Esophagus muscularis mucosa (tissue), 4 donors: ENCODE measurements around a stretch of chr11.

- PRO-cap: no peak
- RAMPAGE, long total RNA, 4 experiments: no peak in any of the 4 experiments
Observed at GRCh38 chr11:2658930-2659681, 214.3 kb downstream of the KCNQ1 start.

DNA sequence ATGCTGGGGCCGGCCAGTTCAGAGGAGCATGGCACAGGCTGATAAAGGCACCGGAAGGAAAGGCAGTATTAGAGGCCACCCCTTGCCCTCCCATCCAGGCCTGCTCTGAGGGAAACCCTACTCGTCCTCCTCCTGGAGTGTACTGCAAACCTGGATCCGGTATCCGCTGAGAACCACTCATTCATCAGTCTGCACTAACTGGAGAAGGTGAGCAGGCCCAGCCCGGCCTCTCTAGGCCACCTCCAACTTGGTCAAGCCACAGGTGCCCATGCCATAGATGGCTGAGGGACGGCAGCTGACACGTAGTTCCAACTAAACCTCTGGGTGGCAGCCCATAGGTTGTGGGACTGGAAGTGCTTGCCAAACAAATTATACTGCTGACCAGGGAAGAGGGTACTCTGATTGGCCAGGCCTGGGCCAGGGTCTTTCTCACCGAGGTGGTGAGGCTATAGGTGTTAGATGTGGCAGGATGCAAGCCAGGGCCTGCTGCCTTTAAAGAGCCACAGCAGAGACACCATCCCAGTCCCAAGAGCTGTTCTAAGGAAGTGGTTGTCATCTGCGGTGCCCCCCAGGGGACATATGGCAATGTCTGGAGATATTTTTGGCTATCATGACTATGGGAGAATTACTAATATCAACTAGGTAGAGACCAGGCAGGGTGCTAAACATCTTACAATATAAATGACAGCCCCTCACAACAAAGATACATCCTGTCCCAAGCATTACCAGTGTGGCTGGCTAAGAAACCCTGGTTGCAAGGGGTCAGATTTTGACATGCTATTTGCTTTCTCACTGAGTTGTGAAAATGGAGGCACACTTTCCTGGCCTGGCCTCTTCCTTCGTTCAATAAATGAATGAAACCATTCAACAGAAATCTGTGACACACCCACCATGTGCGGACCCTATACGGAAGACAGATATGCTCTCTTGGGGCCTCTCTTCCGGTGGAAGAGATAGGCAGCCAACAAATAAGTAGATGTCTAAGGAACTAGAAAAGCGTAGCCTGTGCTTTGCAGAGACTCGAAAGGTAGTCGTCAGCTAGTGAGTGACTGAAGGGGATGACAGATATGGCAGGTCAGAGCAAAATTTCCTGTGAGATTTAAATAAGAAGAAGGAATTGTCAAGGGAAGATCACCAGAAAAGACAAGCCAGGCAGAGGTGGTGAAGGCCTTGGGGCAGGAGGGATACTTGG is 191.4 kb downstream of the CDKN1C start:
- PRO-cap: no peak
- RAMPAGE, long total RNA, 4 experiments: no peak in any of the 4 experiments

DNA sequence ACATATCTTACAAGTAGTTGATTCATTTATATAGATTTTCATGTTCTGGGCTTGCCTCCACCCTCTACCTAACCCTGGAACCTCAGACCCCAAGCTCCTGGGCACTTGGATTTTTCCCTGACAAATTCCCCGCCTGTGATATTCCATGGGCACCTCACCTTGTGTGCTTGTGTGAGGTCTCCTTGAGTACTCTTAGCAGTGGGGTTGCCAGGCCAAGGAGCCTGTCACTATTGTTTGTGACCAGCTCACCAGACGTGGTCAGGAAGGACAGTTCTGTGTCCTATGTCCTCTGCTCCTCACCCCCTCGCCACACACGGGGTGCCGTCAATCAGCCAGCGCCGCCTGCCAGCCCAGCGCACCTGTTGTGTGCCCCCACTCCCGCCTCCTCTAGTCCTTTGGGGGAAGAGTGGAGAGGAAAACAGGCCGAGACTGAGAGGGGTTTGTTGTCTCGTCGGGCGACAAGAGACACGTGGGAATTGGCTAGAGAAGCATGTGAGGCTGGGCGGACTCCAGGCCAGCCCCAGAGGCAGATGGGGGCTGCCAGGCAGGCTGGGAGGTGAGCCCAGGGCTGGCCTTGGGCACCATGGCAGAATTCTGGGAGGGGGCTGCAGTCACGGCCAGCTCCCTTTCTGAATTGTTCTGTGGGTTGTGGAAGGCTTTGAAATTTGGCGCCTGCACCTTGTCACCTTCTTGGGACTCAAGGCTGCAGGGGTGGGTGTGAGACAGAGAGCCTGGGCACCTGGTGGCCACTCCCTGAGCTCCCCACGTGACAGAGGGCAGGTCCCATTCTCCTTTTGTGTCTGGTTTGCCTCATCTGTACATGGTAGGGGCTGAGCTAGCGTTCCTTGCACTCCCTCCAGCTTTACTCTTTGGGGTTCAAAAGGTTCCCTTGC is 182.8 kb downstream of the CDKN1C start:
- PRO-cap: no peak
- RAMPAGE, long total RNA, 4 experiments: no peak in any of the 4 experiments

GRCh38 chr11:2793841-2794705 is 91.5 kb downstream of the CDKN1C start:
- PRO-cap: no peak
- RAMPAGE, long total RNA, 4 experiments: no peak in any of the 4 experiments

DNA sequence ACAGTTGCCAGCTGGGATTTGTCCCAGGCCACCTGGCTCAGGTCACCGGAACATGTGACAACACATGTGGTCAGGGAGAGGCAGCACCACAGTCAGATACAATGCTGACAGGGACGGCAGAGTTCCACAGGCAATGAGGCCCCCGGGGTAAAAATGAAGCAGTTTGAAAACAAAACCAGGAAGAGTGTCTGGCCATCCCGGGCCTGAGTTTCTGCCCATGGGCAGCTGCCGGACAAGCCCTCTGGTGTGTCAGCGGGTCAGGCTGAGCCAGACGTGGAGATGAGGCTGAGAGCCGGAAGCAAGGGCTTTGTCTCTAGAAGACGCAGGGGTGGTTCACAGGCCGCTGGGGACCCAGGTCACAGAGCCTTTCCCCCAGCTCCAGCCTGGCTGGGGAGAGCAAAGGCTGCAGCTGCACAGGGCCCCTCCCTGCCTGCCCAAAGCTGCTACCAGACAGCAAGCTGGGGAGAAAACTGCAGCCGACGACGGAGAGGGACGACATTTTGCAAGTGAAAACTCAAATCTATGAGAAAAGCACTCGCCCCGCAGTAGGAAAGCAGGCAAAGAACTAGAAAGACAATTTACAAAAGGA is 80.6 kb downstream of the CDKN1C start:
- PRO-cap: no peak
- RAMPAGE, long total RNA, 4 experiments: no peak in any of the 4 experiments

DNA sequence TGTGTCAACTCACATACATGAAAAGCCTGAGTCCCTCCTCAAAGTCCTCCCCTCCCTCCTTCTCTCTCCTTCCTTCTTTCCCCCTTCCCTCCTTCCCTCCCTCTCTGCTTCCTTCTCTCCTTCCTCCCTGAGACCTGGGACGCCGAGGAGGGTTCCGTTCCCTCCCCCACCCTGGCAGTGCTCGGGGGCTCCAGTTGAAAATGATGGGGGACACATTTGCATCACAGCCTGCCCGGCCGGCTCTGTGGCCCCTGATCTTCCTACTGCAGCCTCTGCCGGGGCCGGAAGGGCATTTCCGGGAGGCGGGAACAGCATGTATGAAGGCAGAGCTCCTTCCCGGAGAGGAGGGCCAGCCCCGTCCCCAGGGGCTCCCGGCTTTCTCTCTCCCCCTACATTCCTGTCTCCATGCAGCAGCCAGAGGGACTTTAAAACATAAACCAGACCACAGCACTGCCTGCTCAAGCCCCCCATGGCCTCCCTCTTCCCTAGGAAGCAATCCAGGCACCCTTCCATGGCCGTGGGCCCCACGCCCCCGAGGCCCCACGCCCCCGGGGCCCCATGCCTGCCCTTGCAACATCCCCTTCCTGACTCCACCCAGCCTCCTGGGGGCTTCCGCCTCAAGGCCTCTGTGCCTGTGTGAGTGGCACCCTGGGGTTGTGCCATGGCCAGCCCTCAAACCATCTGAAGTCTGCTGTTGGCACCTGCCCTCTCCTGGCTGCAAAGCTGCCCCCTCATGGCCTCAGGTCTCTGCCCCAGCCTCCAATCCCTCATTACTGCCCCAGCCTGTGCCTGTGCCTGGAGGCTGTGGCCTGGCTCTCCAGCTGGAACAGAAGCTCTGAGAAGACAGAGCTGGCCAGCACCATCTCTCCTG is 73.1 kb downstream of the CDKN1C start:
- PRO-cap: bidirectional peak, plus-strand start at position 413 of the sequence, minus-strand start at position 265 of the sequence
- RAMPAGE, long total RNA, 4 experiments: no peak in any of the 4 experiments

- PRO-cap: no peak
- RAMPAGE, long total RNA, 4 experiments: no peak in any of the 4 experiments
Observed at GRCh38 chr11:2848040-2848795, 37.4 kb downstream of the CDKN1C start.

DNA sequence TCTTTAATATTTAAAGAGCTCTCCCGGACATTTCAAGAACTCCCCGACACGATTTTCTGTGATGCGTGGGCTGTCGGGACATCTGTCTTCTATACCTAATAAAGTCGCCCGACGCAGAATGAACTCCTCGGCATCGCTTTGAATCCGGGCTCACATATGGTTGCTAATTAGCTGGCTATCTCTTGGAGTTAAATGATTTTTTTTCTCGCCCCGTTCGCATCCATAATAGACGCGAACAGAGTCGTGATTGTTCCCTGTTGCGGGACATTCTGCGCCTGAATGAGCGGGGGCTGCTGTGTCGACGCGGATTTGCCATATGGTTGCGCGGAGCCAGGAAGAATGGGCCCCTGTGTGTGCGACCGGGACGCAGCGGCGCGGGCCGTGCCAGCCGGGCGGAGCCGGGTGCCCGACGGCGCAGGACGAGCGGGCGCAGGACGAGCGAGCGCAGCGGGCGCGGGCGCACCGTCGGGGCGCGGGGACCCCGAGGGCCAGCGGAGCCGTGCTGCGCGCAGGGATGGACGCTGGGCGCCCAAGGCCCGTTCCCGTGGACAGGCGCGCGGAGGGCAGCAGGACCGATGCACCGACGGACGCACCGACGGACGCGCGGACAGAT is 16.4 kb downstream of the CDKN1C start:
- PRO-cap: no peak
- RAMPAGE, long total RNA, 4 experiments: no peak in any of the 4 experiments

- PRO-cap: unidirectional peak, minus-strand start at chr11:2898851; bidirectional peak, plus-strand start at chr11:2898957, minus-strand start at chr11:2898851
- RAMPAGE, long total RNA, 4 experiments: no peak in any of the 4 experiments
Observed at GRCh38 chr11:2898330-2899339, 3.4 kb upstream of the SLC22A18 start.

- PRO-cap: no peak
- RAMPAGE, long total RNA, 4 experiments: no peak in any of the 4 experiments
Observed at GRCh38 chr11:2924368-2924941, 4.8 kb downstream of the PHLDA2 start.

GRCh38 chr11:2945319-2945961 is 16.2 kb upstream of the PHLDA2 start:
- PRO-cap: no peak
- RAMPAGE, long total RNA, 4 experiments: no peak in any of the 4 experiments

DNA sequence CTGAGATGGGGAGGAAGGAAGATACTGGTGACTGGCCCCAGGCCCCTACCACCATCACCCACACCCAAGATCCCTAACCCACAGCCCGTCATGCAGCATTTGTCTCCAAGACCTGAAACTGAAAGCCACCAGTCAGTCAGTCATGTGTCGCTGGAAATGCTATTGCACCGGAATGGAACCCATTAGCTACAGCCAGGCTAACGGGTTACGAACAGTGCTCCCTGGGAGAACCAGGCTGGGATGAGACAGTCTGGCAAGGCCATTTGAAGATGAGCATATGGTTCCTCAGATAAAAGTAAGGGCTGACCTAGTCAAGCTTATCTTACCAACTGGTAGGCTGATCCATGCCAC is 28.5 kb downstream of the NAP1L4 start:
- PRO-cap: no peak
- RAMPAGE, long total RNA, 4 experiments: no peak in any of the 4 experiments

DNA sequence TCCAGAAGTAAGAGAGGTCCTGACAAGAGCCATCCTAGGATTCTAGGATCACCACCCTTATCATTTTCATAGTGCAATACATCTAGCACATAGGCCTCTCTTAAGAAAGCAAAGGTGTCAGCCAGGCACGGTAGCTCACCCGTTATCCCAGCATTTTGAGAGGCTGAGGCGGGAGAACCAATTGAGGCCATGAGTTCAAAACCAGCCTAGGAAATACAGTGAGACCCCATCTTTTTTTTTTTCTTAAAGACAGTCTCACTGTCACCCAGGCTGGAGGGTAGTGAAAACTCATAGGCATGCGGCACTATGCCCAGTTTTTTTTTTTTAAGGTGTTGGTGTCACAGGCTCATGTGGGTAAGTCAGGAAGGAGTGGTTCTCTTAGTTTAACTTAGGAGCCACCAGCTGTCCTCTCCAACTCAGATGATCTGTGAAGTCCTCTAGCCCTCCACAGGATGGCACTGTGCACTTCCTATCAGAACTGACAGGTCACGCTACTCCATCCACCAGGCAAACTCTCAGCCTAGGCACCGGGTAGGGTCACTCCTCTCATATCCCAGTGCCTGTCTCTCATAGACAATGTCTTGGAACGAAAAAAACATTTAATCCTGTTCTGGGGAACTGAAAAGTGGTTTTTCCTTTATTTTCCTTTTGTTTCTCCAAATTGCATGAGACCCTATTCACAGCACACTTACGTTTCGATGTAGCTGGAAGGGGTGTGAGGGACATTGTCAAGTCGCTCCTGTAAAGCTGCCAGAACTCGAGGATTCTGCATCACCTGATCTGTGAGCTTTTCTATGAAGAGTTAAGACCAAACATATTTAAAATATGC is 16.6 kb downstream of the NAP1L4 start:
- PRO-cap: no peak
- RAMPAGE, long total RNA, 4 experiments: no peak in any of the 4 experiments

GRCh38 chr11:3105817-3106554 is 48.8 kb upstream of the CARS1 start:
- PRO-cap: no peak
- RAMPAGE, long total RNA, 4 experiments: no peak in any of the 4 experiments

DNA sequence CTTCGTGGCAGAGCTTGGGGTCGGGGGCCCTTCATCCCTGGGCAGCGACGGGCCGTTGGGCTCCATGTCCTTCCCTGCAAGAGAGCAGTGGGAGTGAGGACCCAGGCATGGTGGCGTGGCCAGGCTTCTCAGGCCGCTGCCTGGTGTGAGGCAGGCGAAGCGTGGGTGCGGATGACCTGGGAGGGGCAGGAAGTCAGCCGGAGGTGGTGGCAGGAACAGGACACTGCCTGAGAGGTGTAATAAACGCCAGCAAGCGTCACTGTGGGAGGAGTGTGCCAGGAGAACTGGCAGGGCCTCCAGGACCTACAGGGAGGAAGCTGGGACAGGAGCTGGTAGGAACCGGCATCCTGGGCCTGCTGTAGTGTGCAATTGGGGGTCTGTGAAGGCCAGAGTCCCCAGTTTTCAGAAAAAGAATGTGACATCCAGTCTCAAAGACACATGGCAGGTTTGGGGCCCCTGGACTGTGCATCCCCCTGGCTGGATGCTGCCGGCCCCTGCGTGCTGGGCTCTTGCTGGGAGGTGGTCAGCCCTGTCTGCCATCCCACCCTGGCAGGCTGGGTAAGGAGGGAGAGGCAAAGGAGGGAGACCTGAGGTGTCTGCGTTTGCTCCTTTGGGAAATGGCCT is 38.5 kb downstream of the OSBPL5 start:
- PRO-cap: bidirectional peak, plus-strand start at position 311 of the sequence, minus-strand start at position 130 of the sequence
- RAMPAGE, long total RNA, 4 experiments: no peak in any of the 4 experiments

DNA sequence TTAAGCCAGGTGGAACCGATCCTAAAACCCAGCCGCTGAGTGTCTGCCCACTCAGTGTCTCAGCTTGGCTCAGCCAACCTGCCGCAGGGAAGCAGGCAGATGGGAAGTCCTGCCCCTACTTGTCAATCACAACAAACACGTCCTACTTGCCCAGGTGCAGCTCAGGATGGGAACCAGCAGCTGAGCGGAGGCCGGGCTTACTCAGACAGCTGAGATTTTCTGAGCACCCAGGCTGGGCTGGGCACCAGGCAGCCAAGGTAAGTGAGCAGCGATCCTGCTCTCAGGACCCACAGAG is 34.5 kb downstream of the OSBPL5 start:
- PRO-cap: no peak
- RAMPAGE, long total RNA, 4 experiments: no peak in any of the 4 experiments

GRCh38 chr11:3161177-3161864 is 3.8 kb downstream of the OSBPL5 start:
- PRO-cap: no peak
- RAMPAGE, long total RNA, 4 experiments: no peak in any of the 4 experiments

DNA sequence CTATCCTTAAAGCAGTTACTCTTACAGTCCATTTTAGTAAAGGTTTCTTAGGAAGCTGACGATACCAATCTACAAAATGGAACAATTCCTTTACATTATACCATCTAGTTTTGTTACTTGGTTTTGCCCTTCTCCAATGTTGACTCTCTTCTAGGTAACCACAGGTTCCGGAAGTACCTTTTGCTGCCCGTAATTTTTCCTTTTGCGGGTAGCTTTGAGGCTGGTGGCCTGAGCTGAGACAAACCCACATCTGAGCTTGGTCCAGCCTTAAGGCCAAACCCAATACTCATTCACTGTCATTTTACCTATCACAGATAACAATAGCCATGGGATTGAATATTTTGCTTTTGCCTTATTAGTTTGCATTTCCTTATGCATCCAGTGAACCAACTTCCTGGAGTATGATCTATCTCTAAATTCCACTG is 10.0 kb upstream of the MRGPRE start:
- PRO-cap: unidirectional peak, plus-strand start at position 194 of the sequence
- RAMPAGE, long total RNA, 4 experiments: no peak in any of the 4 experiments

GRCh38 chr11:3824600-3825674 is 15.8 kb downstream of the RHOG start:
- PRO-cap: no peak
- RAMPAGE, long total RNA, 4 experiments: no peak in any of the 4 experiments

DNA sequence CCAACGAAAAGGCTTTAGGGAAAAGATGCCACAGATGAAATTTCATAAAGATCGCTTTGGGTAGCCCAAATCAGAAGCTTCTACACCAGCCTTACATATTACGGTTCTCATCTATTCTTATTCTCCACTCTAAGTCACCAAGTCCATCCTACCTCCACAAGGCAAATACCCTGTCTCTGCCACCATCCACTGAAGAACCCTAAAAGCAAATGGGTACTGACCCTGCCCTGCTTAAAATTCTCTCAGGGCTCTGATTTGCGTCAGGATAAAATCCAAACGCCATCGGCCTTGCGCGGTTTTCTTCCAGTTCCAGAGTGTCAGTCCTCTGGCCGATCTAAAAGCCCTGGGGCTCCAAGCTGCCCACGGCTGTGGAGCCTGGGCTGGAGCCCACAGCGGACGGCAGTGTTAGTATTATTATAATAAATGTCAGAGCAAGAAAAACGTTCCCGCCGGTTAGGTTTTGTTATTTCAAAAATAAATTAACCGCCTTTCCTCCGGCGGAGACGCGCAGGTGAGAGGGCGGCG is 518 bp upstream of the RRM1 start:
- PRO-cap: unidirectional peak, plus-strand start at position 306 of the sequence
- RAMPAGE, long total RNA, 4 experiments: no peak in any of the 4 experiments